Osteocyte (in vitro differentiated cells): Measurements from ENCODE around the gene CCIN.

GRCh38 chr9:35070193-35070398, 2.3 kb downstream of the VCP start:
- PRO-cap: no peak

DNA sequence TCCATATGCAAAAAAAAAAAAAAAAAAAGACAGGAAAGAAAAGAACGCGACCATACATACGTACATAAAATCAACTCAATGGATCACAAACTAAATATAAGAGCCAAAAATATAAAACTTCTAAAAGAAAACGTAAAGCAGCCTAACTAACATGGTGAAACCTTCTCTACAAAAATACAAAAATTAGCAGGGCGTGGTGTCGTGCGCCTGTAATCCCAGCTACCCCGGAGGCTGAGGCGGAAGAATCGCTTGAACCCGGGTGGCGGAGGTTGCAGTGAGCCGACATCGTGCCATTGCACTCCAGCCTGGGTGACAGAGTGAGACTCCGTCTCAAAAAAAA, 537 bp upstream of the FANCG start:
- PRO-cap: no peak

DNA sequence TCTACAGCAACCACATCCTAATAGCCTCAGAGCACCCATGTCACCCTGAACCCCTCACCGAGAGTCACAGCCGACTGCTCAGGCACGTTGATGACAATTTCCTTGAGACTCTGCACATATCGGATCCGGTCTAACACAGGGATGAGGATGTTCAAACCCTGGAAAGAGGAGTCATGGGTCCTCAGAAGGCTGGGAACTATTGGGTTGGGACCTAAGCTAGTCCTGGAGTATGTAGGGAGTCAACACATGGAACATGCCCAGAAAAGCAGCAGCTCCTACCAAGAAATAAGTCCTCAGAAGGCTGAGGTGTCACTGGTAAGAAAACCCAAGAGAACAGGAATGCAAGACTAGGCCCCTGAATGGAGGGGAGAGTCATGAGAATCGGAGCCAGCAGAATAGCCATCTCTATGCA, 888 bp downstream of the STOML2 start:
- PRO-cap: no peak

DNA sequence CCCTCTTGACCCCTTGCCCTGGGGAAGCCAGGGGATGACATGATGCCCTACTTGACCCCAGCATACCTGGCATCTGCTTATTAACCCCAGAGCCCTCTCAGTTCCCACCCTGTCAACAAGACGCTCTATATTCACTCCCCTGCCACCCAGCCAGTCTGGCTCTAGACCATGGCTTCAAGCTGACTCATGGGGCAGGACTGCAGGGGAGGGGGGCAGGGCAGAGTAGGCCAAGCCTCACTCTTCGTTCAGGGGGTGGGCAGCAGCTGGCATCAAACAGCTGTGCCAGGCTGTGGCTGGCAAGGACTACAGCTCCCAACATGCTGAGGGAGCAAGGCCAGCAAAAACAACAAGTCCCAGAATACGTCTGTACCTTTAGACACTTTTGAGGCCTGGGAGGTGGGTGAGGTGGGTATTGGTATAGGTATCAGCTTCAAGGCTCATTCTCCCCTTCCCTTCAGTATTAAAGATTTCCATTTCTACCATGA, 5.3 kb downstream of the ATOSB start:
- PRO-cap: no peak

DNA sequence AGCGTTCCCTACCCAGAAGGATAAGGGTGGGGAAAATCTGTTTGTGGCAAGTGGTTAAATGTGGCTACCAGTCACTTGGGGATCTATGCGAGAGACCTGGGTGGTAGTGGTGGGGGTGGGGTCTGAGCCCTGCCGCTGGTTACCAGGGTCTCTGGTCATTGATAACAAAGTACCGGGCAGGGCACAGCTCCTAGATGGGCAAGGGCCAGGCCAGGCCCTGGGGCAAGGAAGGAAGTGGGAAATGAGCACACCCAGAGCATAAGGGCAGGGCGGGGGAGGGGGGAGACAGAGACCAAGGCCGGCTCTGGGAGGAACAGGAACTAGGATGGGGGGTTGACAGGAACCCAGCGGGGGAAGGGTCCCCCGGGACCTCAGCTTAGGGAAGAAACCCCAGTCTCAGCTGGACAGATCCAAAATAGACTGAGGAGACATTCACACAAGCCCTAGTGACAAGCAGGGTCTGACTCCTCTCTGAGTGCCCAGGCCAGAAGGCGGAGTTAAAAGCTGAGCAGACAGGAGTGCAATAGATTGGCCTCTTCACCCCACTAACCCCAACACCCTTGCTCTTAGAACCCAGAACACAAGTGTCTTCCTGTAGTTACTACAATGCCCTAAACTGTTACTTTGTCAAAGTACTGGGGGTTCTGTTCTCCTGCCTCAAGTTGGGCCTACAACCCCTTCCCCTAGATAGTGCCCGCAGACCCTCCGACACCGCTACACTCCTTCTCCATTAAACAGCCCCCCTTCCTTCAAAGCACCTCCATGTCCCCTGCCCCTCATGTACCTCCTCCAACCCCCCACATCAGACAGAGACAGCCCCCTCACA, 674 bp downstream of the ATOSB start:
- PRO-cap: bidirectional peak, plus-strand start at position 288 of the sequence, minus-strand start at position 242 of the sequence; bidirectional peak, plus-strand start at position 413 of the sequence, minus-strand start at position 448 of the sequence

DNA sequence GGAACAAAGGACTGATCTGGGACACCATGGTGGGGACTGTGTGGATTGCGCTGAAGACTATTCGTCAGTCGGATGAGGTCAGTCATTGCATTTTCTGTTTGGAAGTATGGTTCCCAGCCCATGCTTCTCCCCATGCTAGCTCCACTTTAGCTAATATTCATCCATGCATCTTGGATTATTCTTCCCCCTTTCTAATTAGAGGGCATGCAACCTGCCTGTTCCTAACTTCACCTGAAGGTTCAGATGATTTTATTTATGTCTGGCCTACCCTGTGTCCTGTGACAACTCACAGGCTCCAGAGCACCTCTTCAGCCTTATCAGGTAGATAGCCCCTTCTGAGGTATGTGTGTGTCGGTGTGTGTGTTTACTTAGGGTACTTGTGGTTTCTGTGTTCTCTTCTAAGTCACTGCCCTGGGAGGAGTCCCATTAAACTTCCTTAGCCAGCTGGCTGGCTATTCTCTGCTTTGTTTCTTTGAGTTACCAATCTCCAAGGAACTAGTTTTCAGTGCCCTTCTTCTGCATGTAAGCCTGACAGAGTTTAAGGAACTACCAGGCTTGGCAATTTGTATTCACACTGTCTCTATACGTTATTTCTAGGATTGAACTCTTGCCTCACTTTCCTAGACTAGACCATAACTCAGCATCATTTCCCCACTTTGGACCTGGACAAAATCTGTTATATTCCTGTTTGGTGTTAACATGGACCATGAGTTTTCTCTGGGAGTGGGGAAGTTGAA, 74.9 kb downstream of the UNC13B start:
- PRO-cap: no peak

GRCh38 chr9:35489092-35489325, 902 bp upstream of the RUSC2 start:
- PRO-cap: no peak

GRCh38 chr9:35519793-35520733, 30.2 kb downstream of the RUSC2 start:
- PRO-cap: no peak

DNA sequence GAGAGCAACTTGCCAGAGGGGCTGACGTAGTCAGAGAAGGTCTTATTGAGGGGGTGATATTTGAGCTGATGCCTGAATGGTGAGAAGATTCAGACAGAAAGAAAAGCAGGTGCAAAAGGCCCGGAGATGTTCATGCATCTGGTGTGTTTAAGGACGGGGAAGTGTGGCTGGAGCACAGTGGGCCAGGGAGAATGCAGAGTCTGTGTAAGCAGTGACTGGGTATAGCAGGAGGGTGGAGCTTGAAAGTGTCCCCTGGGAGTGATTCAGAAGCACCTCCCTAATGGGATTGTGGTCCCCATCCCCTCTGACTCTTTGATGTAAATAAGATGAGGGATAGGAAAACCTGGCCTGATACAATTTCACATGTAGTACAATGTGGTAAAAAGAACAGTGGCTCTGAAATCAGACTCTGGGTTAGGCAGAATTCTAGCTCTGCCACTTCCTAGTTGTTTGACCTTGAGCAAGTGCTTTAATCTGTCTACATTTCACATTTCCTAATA, 10.1 kb downstream of the FAM166B start:
- PRO-cap: no peak

GRCh38 chr9:35598926-35599481, 6.1 kb upstream of the TESK1 start:
- PRO-cap: no peak

DNA sequence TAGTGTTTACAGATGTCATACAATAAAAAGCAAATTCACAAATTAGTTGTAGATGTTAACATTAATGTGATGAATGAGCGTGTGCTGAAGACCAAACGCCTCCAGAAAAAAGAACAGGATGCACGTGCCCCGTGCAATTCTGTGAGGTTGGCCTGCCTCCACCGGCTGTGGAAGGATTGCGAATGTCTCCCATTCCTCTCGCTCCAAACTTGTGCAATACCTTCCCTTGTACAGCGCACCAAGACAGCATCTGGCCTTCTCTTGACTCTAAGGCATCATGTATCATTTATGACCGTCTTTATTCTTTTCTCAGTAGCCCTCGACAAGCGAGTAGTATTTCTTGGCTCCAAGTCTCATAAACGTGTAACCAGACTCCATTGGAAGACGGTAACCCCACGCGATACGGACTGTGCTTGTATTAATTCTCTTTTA, 1.6 kb upstream of the TESK1 start:
- PRO-cap: no peak

DNA sequence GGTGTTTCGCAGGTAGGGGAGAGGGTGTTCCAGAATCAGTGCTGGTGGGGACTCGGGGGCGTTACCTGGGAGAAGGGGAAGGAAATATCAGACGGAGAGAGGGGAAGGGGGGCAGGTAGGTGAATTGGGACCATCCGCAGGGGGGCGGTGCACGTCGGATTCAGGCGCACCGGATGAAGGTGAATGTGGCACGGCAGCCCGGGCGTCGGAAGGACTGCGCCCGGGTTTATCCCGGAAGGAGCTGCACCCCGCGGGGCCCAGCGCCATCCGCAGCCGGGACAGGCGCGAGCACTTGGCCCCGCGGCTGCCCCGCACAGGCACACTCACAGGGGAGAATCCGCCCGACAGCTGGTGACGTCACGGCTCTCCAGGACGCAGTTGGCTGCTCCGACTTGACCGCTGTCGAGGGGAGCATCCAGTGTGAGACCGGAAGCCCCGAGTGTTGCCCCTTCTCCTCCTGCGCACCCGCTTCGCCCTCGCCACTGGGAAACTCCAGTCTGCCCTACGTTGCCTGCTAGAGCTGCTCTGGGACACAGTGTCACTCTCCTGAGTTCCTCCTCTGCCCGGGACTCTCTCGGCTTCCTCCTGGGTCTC, 1.3 kb downstream of the CD72 start:
- PRO-cap: no peak

DNA sequence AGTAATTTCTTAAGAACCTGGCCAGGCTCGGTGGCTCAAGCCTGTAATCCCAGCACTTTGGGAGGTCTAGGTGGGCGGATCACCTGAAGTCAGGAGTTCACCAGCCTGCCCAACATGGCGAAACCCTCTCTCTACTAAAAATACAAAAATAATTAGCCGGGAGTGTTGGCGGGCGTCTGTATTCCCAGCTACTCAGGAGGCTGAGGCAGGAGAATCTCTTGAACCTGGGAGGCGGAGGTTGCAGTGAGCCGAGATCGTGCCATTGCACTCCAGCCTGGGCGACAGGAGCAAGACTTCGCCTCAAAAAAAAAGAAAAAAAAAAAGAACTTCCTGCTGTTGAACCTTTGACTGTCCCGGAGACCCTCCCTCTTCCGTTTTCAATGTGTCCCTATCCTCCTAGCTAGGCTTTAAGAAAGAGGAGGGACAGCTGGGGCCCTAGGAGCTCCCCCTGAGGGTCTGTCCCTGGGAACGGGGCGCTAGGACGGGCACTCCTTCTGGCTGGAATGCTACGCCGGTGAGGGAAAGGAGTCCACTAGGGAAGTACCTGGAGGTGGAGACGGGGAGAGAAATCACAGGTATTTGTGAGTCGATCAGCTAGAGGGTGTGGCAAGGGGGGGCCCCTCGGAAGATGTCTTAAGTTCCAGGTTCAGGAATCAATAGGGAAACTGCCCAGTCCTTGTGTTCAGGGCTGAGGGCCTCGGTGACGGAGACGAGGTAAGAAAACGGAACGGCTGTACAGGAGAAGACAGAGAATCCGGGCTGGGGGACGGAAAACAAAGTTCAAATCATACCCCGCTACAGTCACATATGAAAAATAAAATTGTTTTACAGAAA, 4.7 kb downstream of the SIT1 start:
- PRO-cap: unidirectional peak, plus-strand start at position 503 of the sequence

DNA sequence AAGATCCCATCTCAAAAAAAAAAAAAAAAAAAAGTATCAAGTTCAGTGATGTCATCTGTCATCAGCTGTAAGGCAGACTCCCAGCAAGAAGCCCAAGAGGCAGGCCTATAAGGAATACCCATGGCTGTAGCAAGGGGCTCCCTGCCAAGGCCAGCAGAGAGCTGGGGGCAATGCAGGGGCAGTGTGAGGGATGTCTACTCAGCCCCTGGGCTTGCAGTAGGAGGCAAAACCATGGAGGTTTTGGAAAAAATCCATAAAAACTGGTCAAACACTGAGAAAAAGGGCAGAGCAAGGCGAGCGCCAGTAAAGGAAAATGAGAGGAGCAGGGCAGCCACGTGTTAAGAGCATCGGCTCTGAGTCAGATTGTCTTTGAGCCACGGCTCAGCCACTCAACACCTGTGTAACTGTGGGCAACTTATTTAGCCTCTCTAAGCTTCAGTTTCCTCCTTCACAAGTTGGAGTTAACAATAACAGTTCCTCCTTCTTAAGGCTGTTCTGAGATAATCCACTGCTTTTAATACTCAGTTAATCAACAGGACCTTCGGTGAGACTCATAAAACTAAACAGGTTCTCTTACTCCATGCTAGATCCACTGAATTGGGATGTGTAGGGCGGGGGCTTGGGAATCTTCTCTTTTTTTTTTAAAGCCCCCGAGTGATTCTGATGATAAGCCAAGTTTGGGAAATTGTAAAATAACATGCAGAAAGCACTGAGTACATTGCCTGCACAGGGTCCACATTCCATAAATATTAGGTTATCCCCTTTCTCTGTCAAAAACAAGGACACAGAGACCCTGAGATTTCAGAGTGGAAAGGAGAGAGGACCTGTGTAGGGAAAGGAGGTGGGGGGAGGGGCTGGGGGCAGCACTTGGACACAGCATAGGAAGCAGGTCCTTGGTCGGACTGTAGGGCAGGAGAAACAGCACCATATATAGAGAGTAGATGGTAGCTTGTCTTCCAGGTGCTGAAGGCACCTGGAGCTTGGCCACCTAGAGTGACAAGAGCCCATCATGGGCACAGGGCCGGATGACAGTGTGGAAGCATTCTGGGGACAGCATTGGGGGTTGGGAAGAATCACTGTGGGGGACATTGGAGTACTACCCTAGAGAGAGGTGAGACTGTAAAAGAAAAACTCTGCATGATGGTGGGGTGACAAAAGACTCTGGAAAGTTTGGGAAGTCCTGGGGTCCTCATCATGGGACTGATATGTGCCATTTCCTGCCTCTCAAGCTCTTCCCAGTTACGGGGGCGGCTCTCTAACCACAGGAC, 2.7 kb downstream of the TPM2 start:
- PRO-cap: no peak

DNA sequence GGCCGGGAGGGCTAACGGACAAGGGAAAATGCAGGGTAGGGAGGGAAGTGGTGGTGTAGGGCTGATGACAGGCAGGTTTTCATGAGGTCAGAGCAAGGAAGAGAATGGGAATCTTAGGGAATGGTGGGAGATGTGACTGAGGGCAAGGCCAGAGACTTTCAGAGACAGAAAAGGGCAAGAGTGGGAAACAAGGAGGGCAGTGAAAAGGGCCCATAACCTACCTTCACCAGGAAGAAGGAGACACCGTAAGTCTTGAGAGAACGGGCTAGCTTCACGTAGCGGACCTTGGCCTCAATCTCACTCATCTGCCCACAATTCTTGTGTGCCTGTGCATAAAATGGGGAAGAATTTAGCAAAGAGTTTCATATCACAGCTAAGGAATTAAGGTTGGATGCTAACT, 10.1 kb downstream of the TLN1 start:
- PRO-cap: no peak

DNA sequence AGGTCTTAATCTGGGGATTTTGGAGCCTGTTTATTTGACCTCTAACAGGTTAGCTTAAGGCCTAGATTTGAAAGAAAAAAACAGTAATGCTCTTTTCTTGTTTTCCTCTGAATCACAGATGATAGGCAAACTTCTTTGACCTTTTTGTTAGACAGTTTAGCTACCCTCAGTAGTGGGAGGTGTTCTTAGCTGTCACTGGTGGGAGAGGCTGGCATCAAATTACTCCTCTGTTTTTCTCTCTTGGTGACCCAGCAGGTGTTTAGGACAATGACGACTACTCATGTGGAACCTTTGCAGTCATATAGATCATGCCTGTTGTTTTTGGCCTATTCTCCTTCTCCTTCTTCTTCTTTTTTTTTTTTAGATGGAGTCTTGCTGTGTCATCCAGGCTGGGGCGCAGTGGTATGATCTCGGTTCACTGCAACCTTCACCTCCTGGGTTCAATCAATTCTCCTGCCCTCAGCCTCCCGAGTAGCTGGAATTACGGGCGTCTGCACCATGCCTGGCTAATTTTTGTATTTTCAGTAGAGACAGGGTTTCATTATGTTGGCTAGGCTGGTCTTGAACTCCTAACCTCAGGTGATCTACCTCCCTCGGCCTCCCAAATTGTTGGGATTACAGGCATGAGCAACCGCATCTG, 15.3 kb upstream of the NPR2 start:
- PRO-cap: no peak

GRCh38 chr9:35799527-35800367, 8.4 kb downstream of the NPR2 start:
- PRO-cap: no peak

DNA sequence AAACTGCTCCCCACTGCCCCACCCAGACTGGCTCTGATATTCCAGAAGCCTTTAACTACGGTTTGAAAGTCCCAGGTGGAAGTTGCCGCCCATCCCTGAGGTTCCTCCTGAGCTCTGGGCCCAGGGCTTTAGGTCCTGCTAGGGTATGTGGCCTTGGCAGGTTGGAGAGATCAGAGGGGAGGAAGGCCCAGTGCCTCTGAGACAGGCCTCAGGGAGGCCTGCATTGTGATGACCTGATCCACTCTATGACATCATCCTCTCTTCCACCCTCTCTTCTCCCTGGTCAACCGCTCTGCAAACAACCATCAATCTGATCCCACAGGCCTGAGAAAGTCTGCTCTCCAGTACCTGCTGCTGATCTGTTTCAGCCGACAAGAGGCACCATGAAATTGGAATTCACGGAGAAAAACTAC, at the start of gene CCIN:
CCIN (plus strand) TSS at position 269 of the 413 bp plus-strand sequence.
- PRO-cap: no peak

DNA sequence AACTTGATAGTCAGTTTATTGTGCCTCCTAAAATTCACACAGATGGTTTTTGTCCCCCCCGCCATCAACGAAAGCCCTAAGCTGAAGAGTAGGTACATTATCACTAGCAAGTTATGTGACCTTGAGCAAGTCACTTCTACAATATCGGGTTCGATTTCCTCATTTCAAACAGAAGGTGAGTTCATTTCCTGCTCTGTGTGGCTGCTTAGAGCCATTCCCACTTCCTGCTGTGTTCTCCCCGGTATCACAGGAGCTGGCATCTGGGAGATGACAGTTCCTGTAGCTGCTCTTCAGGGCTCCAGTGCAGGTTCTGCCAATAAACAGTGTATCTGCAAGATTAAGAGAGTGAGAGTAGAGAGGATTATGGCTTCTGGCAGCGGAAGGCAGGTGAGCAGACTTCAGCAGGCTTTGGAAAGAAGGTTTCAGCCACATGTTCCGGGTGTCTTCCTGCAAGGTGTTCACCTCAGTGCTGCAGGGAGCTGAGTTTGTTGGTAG, 48.5 kb upstream of the GNE start:
- PRO-cap: no peak

- PRO-cap: no peak
Observed at GRCh38 chr9:36337035-36337593, 63.0 kb downstream of the RNF38 start.